Peripheral blood mononuclear cell (primary cell): ENCODE measurements around a stretch of chr7.

DNA sequence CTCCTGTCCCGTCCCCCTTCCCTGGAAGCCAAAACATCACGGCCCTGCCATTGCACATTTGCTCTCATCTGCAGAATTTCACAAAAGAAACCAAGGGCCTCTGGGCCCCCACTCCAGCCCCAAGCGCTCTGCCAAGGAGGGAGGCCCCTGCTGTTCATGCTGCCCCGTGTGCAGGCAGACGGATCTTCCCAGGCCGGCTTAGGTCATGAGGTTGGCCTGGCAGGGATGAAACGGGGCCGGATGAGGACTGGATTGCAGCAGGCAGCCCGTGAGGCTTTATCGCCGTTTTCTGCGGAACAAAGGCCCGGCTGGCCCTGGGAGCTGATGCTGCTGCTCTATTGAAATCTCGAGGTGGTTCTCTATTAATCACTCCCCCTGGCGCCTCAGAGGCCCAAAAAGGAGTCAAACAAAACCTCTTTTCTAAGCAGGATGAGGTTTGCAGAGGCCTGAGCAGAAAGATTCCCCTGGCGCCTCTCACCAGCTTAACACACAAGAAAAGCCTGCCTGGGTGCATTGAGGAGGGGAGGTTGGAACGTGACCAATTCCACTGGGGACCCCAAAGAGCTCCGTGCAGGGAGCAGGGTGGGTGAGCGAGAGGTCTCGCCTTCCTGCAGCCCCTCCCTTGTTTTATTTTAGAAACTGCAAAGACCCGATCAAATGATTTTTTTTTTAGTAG is 31.4 kb upstream of the FOXK1 start:
- PRO-cap, 8 experiments, result no peak in any of the 8 experiments

DNA sequence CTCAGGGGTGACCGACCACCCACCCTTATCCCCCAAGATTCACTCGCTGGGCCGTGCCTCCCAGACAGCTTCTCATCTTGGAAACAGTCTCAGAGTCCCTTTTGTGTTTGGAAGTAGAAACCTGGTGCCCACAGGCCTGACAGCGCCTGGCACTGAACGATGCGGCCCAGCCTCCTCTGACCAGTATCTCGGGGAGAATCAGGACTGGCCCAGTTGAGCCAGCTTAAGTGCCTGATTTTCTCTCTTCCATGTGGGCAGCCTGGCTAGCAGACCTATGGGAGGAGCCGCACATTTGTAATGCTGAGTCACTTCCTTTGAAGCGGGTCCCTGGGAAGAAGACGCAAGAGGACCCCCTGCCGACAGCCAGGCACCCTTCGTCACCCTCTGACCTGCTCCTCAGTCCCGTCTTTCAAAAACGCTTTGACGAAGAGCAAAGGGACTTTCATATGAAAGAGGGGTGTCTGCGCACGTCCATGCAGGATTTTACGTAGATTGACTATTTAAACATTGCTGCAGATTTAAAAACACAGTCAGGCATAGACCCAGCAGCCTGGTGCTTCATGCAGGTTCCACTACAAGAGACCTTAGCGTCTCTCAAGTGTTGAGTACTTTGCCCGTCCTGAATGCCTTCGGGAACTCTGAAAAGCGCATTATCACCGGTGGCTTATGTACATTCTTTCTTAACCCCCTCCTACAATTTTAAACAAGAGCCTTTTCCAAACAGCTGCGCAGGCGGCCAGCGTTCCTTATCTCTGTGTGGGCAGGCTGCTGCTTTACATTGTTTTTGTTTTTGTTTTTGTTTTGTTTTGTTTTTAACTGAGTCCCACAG is 36.6 kb upstream of the AP5Z1 start:
- PRO-cap, 8 experiments, result peak in 5 of 8 experiments; most common plus-strand start position 374 of the sequence (in 1); most common minus-strand start position 199 of the sequence (in 3)

DNA sequence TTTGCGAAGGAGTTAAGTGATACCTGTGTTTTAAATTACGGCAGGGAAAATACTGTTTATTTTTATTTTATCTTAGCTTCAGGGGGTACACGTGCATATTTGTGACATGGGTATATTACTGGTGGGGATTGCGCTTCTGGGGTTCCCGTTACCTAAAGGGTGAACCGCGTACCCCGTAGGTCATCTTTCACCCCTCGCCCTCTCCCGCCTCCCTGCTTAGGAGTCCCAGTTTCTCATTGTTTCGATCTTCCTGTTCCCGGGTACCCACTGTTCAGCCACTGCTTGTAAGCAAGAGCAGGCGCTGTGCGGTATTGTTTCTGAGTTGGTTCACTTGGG is 31.3 kb upstream of the AP5Z1 start:
- PRO-cap, 8 experiments, result no peak in any of the 8 experiments

GRCh38 chr7:5177073-5177563 is 12.9 kb upstream of the WIPI2 start:
- PRO-cap, 8 experiments, result no peak in any of the 8 experiments

GRCh38 chr7:5203072-5203464 is 13.0 kb downstream of the WIPI2 start:
- PRO-cap, 8 experiments, result peak in 3 of 8 experiments; most common plus-strand start chr7:5203302 (in 3)

DNA sequence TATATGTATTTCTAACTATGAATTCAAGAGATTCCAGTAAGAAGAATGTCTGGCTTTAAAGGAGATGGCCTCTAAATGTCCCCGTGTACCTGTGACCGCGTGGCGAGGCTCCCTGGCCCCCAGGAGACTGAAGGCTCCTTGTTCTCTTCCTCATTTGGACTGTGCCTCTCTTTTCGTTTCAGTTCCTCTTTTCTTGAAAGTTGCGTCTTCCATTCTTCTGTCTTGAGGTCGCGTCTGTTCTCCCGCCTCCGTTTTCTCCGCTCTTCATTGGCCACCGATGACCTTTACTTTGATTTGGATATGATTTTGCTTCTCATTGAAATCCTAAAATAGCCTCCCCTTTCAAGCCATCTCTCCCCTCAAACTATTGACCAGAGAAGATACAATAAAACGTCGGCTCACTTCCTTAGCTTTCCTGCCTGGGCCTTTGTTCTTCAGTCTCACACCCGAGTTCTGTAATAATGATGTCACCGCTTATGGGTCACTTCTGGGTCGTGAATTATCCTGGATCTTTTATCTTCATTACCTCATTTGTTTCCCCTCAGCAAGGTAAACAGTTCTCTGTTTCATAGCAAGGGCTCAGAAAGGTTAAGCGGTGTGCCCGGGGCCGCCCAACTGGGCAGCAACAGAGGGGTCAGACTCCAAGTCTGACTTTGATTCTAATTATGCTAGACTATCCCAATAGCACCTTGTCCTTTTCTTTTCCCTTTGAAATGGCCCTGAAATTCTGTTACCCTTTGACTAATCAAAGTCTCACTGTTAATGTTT is 28.8 kb downstream of the WIPI2 start:
- PRO-cap, 8 experiments, result peak in 6 of 8 experiments; most common plus-strand start position 212 of the sequence (in 4); most common minus-strand start position 129 of the sequence (in 6)

DNA sequence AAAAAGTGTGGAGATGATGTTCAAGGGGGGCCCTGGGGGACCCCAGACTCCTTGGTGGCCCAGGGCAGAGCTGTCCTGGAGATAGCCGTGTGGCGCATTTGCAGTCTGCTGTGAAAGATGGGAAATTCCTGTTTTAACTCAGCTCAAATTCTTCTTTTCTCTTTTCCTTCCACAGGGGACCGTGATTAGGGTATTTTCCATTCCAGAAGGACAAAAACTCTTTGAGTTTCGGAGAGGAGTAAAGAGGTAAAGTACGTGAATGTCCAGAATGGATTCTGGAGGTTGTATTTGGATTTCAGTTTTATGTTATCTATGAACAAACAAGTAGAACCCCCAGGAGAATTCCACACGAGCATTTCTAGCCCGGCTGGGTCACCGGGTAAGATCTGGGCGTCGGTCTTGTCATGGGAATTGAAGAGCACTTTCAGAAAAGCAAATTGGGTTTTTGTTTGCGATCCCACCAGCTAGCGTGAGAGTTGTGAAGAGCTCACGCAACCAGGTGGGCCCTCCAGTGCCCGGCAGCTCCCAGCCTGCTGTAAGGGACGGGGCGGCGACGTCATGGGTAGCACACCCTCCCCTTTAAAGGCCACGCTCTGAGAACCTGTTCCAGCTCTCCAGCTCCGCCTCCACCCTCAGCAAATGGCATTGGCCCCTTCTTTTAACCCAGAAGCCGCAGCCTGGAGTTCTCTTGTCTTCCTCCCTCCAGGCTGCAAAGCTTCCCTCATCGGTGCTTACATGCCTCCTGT is 32.6 kb downstream of the WIPI2 start:
- PRO-cap, 8 experiments, result peak in 1 of 8 experiments; most common plus-strand start position 338 of the sequence (in 1)

- PRO-cap, 8 experiments, result peak in 1 of 8 experiments; most common plus-strand start chr7:5223852 (in 1)
Observed at GRCh38 chr7:5223492-5224001, 33.5 kb downstream of the WIPI2 start.

GRCh38 chr7:5232283-5233510 is 42.7 kb downstream of the WIPI2 start:
- PRO-cap, 8 experiments, result peak in 6 of 8 experiments; most common plus-strand start chr7:5232730 (in 3)

GRCh38 chr7:5296153-5296801 is 13.5 kb downstream of the SLC29A4 start:
- PRO-cap, 8 experiments, result no peak in any of the 8 experiments

DNA sequence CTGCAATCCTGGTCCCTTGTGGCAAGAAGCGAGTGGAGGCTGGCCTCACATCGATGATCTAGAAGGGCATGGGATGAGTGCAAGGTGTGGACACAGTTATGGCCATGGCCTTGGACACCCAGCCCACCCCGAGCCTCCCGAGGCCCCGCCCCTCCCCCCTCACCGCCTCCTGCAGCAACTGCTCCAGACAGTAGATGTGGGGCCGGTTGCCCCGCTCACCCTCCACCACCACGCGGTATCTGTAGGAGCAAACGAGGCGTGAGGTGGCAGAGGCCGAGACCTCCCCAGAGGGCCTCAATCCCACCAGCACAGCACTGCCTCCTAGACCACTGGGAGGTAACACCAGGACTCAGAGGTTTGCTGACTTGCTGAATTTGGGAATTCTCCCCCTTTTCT is 37.6 kb downstream of the SLC29A4 start:
- PRO-cap, 8 experiments, result no peak in any of the 8 experiments

- PRO-cap, 8 experiments, result no peak in any of the 8 experiments
Observed at GRCh38 chr7:5419550-5419934, 4.1 kb downstream of the TNRC18 start.

DNA sequence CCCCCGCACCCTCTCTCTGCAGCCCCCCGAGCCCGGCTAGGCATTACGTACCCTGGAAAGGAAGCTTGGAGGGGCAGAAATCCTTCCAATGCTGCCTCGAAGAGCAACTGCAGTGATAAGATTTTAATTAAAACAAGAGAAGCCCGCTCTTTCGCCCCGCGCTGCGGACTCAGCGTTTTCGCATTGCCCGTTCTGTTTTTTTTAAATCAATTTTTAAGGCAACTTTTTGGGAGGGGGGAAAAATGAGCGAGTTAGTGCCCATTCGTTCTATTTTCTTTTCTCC is 1.5 kb upstream of the TNRC18 start:
- PRO-cap, 8 experiments, result no peak in any of the 8 experiments

DNA sequence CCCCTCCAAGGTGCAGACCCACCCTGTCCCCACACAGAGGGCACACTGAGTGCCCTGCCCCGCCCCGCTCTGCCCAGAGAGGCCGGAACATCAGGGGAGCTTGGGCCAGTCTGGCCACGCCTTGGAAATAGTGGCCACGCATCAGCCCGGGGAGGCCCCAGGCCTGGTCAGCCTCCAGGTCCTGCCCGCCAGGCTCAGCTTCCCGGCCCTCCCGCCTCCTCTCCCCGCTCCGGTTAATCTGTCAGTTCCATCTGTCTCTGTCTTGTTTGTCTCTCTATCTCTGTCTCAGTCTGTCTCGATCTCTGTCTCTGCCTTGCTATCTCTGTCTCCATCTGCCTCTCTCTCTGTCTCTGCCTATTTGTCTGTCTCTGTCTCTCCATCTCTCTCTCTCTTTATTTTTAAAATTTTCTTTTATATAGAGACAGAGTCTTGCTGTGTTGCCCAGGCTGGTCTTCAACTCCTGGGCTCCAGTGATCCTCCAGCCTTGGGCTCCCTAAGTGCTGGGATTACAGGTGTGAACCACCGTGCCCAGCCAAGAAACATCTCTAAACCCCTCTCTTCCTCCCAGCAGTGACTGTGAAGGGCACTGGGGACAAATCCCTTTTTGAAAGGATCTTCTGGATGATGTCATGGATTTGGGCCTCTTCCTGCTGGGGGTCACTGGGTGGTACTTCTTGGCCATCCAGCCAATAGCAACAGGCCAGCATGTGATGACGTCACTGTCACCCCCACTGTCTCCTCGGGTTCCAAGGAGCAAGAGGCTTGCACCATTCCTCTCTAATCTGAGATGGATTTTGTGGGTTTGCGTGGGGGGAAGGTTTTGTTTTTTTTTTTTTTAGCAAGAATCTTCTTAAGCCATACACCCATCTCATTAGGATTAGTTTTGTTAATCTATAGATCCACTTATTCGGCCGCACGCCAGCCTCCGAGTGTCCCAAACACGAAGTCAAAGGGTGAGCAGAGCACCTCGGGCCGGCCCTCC is 29.1 kb upstream of the TNRC18 start:
- PRO-cap, 8 experiments, result peak in 1 of 8 experiments; most common minus-strand start position 232 of the sequence (in 1)

GRCh38 chr7:5549132-5549820 is 18.9 kb upstream of the ACTB start:
- PRO-cap, 8 experiments, result no peak in any of the 8 experiments

DNA sequence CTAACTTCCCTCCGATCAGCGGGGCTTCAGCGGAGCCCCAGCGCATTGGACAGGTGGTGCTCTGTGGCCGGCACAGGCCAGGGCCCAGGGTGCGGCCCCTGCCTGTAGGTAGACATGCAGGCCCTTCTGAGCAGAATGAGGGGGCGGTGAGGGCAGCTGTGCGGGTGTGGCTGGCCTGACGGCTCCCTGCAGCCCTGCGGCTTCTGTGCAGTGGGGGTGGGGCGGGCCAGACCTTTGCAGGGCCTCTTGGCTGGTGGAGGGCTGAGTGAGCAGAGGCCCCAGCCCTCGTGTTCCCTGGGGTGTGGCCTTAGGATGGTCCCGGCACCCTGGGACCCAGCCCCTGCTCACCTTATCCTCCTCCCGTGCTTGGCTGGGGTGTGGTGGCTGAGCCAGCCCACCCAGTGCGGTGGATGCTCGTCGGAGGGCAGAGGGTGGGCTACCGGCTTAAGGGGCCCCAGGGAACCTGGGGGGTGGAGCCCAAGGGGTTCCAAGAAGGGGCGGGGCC is 6.2 kb downstream of the FSCN1 start:
- PRO-cap, 8 experiments, result no peak in any of the 8 experiments

DNA sequence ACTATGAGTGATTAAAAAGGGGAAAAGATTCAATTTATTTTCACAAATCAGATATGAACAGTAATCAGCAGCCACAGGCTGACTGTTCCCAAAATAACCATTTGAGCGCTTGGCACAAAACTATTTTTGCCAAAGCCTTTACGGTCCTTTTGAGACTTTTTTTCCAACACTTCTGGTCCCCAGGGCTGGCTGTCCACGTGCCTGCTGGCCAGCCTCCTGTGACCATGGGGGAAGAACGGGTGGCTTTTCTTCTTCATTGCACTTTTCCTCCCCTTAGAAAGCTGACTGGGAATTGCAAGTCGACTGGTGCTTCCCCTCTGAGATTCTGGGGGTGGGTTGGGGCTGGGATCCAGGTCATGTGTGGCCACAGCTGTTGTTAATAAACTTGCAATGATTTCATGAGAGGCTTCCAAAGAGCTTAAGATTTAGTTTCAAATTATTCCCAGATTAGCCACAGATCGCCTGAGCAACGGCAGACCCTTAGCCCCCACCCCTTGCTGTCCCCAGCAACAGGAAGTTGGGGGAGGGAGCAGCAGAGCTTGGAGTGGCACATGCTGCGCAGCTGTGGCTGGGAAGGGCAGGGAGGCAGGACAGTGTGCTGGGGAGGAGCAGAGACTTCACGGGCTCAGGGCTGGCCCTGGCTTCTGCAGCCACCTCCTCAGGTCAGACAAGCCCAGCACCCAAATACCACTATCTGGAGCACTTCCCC is 41.5 kb downstream of the FSCN1 start:
- PRO-cap, 8 experiments, result no peak in any of the 8 experiments

DNA sequence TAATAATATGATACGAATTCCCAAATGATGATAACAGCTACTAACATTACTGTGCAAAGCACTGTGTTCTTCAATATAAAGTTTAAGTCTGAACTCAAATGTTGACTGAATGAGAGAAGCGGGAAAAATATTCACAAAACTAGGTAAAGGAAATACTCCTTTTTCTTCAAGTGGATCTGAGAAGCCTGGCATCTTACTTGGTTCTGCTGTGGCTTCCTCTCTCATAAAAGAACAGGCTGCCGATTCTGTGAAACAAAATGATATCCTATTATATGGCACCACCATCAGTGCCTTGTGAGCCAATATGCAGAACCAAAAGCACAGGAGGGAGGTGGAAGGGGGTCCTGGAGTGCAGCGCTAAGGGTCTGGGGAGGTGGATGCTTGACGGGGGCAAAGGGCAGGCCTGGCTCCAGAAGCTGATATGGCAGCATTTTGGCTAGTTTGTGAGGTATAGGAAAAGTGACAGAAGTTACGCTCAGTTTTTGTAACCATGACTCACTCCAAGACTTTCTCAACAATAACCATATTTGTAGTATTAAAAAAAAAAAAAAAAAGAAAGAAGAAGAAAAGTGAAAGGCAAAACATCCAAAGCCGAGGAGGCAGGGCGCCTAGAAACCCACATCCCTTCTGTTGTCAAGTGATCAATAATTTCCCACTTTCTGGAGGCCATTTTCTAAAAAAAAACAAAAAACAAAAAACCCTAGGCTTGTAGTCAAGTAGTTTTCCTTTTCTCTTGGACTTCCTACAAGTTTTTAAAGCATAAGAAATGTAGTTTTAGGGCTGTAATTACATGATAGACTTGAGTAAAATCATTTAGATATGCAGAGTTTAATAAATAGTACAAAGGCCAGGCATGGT is 92.4 kb downstream of the RNF216 start:
- PRO-cap, 8 experiments, result peak in 7 of 8 experiments; most common plus-strand start position 588 of the sequence (in 5); most common minus-strand start position 423 of the sequence (in 6)

DNA sequence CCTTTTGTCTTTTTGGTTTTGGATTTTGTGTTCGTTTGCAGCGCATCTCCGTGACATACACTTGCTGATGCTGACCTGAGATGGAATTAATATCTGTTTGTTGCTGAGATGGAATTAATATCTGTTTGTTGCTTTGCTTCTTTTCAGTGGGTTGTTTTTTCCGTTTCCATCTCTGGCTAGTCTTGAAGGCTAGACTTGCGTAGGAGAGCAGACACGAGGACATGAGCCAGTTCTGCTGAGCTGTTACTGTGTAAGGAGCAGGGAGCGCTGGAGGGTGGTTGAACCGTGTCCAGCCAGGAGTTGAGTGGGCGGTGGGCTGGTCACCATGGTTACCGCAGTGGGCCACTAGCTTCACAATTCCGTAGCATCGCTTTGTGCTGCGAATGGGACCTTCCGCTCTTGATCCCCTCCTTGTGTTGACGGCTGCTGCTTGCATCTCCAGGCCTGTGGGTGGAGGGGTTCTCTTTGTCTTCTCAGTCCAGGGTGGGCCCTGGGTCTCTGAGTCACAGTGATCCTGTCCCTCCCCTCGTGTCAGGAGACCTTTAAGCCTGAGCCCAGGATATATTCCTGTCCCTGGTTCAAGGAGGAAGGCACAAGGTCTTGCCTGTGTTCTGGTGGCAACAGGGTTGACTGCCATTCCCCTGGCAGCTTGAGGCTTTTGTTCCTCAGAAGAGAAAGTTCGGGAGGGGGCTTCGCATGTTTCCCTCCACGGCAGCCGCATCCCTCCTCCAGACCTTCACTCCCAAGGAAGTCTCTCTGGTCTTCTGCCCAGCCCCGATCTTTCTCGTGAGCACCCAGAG is 49.4 kb upstream of the OCM start:
- PRO-cap, 8 experiments, result no peak in any of the 8 experiments

DNA sequence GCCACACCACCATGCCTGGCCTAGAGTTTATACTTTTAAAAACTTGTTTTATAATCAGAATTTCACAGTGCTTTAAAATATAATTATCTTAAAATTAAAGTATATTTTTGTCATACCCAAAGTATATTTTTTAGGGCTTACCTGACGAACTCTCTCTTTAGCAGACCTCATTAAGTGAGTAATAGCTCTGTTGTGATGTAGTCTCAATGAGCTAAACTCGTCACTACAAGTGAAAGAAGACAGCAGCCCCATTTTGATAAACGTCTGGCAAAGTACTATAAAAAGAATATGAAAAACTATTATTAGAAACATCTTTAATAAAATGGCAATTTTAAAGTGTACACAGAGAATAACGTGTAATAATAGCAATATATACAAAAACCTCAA is 9.2 kb downstream of the EIF2AK1 start:
- PRO-cap, 8 experiments, result no peak in any of the 8 experiments